Myometrial cell (primary cell): ENCODE measurements around the gene CCT5.

GRCh38 chr5:9542862-9543747 is 2.8 kb downstream of the SEMA5A start:
- RAMPAGE, long total RNA, result no peak

GRCh38 chr5:9553642-9554159 is 7.8 kb upstream of the SEMA5A start:
- RAMPAGE, long total RNA, result no peak

DNA sequence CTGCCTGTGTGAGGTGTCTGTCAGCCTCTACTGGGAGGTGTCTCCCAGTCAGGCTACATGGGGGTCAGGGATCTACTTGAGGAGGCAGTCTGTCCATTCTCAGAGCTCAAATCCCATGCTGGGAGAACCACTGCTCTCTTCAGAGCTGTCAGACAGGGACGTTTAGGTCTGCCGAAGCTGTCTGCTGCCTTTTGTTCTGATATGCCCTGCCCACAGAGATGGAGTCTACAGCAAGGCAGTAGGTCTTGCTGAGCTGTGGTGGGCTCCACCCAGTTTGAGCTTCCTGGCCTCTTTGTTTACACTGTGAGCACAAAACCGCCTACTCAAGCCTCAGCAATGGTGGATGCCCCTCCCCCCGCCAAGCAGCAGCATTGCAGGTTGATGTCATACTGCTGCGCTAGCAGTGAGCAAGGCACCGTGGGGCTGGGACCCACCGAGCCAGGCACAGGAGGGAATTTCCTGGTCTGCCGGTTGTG is 233.2 kb downstream of the ATPSCKMT start:
- RAMPAGE, long total RNA, result no peak

GRCh38 chr5:10250072-10250824 is at the start of gene CCT5:
Gene CCT5 (plus strand): TSS chr5:10250280.
- RAMPAGE, long total RNA, result start-site peak on the plus strand at chr5:10250243-10250333, 5,142 and 5,901 reads in 2 replicates

GRCh38 chr5:10289299-10289752 is 18.4 kb downstream of the CMBL start:
- RAMPAGE, long total RNA, result no peak

GRCh38 chr5:10354784-10355710 is 1.6 kb downstream of the MARCHF6 start:
- RAMPAGE, long total RNA, result no peak

GRCh38 chr5:10381716-10382064 is 28.2 kb downstream of the MARCHF6 start:
- RAMPAGE, long total RNA, result no peak

- RAMPAGE, long total RNA, result no peak
Measured at GRCh38 chr5:10565657-10566328, 1.9 kb downstream of the ANKRD33B start.

- RAMPAGE, long total RNA, result no peak
Measured at GRCh38 chr5:10595833-10596137, 31.9 kb downstream of the ANKRD33B start.

- RAMPAGE, long total RNA, result no peak
Measured at GRCh38 chr5:10680417-10681195, 80.4 kb downstream of the DAP start.

- RAMPAGE, long total RNA, result no peak
Measured at GRCh38 chr5:10759976-10760546, 973 bp downstream of the DAP start.

DNA sequence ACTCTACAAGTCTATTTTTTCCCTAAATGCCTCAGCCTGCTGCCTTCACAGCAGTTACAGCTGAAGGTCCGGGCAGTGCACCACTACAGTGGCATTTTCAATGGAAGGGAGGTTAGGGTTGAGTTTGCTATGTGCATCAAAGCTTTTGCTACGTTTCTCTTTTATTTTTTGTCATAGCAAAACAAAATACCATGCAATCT is 193.7 kb downstream of the CTNND2 start:
- RAMPAGE, long total RNA, result no peak

DNA sequence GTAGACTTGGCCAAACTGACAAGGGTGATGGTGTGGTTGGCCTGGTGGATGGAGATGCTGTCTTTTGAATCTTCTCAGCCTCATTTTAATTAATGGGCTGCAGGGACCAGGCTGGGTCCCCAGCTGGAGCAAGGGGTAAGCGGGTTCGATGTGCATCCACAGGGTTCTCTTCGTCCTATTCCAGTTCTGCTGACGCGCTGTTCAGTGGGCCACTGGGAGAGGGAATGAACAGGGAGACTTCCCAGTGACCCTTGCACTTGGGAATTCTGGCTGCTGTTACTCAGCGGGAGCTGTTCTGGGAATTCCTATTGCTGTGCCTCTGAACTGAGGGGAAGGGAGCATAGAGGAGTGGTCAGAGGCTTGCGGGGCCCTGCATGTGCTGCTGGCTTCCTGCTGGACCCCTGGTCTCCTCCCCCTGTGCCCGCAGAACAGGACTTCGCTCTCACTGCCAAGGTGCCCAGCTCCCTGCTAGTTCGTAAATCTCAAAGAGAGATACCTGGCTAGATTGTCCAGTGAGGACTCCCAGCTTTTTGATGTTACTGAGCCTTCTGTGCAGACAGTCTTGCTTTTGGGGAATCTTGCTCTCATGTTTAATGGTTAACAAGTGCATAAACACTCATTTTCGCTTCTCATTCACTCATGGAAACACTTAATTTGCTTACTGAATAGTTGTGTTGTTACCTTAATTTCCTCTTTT is 5.8 kb downstream of the TRIO start:
- RAMPAGE, long total RNA, result no peak

GRCh38 chr5:14200258-14200739 is 57.2 kb downstream of the TRIO start:
- RAMPAGE, long total RNA, result no peak

DNA sequence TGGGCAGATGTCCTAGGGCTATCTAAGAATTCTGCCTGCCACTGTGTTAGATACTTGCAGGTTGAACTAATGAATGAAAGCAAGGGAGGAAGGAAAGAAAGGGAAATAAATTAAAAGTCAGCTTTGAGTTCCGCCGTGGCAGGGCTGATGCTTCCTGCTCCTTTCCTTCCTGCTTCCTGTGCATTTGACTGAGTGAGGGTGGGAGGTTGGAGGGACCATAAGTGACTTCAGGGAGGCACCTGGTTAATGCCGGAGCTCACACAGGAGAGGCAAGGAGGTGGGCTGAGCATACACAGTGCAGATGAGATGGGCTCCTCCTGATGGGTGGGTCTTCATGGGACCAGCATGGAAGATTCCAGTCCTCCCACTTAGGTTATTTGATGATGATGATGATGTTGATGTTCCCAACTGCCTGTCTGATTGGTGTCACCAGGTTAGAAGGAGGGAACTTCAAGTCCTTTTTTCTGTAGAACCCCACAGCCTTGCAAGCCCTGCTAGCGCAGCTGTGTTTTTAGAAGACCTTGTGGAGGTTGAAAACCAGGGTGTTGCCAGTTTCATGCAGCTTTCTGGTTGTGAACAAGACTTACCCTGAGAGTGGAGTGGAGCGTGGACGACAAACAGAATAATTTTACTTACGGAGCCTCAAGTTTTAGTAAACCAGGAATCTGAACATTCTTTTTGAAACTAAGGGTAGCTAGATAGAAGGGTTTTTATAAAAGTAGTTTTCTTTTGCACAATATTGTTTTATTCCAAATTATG is 82.9 kb downstream of the TRIO start:
- RAMPAGE, long total RNA, result no peak

- RAMPAGE, long total RNA, result no peak
Measured at GRCh38 chr5:14249245-14249912, 106.2 kb downstream of the TRIO start.

GRCh38 chr5:14296439-14296902 is 153.3 kb downstream of the TRIO start:
- RAMPAGE, long total RNA, result no peak

DNA sequence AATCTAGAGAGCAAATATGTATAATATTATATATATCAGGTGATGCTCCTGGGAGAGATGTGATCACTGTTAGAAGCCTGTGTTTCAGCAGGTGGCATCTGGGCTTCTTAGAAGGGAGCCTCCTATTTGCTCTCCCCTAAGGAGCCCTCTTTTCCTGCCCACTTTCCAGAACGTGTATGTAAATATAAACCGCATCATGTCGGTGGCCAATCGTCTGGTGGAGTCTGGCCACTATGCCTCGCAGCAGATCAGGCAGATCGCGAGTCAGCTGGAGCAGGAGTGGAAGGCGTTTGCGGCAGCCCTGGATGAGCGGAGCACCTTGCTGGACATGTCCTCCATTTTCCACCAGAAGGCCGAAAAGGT is 153.7 kb downstream of the TRIO start:
- RAMPAGE, long total RNA, result no peak

- RAMPAGE, long total RNA, result no peak
Measured at GRCh38 chr5:14387088-14387987, 194.3 kb upstream of the OTULINL start.

- RAMPAGE, long total RNA, result no peak
Measured at GRCh38 chr5:14410463-14411024, 171.0 kb upstream of the OTULINL start.